ENCODE data around the gene TBC1D32.

GRCh38 chr6:119454666-119455146 lies 105.1 kb upstream of the MAN1A1 start:
- PRO-cap, 2 experiments = no peak in any of the 2 experiments

DNA sequence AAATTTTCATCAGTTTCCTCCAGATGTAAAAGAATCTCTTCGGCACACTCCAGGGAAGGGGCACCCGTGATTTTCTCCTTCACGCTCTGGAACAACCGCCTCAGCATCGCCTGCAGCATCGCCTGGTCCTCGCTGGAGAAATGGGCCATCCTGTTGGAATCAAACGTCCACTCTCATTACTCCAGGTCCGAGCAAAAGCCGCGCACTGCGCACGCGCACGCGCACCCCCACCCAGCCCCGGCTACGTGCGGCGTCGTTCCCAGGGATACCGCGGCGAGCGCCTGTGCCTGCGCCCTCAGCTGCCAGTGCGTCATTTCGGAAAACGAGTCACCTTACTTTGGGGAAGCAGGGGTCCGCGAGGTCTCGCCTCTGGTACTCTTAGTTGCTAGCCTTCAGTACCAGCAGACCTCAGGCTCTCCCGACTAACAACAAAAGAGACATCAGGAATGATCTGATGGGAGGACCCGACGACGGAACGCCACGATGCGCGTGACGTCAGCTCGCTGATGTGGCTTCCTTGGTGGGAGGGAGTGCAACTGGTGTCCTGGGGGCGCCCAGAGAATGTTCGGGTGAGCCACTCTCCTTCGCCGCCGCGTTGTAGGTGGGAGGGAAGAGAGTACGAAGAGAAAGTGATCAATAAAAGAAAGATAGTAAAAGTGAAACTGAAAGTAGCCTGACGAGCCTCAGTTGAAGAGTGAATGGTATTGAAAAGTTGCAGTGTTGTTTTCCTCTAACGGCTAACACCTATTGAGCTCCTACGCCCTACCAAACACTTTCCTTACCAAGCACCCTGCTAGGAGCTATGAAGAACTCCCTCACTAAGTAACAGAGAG lies at the start of gene TBC1D32:
TBC1D32 (minus strand) TSS at position 199 of the 833 bp plus-strand sequence.
- PRO-cap, 2 experiments = peak in 2 of 2 experiments; most common plus-strand start position 557 of the sequence (in 2); most common minus-strand start position 178 of the sequence (in 1)

DNA sequence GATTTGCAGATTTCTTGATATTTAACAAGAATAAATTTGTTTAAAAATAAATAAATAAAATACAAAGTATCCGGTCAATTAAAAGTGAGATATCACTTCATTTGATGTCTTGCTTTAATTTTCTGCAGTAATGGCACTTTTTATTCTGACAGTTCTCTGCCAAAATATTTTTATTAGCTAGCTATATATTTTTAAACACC lies 342.0 kb downstream of the GJA1 start:
- PRO-cap, 2 experiments = no peak in any of the 2 experiments

DNA sequence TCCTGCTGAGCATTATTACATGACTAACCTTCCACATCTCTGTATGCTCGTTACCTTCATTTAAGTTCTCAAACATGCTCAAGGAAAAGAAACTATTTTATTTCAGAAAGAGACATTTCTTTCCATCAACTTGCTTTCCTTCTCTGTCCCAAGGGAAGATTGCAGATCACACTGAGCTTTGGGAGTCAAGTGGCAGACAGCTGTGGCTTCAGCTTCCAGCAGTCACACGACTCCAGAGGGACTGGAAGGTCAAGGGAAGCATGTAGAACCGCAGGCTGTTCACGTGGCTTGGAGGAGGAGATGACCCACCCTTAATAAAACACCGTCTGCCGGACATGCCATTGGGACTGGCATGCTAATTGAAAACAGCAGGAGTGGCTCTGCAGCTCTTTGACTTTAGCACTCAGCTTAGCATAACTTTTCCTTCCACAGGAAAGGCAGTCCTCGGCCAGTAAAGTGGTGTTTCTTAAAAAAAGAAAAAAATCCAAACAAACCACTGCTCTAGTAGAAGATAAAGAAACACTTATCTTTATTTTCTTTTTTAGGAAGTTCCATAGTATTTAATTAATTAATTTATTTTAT lies 466.8 kb upstream of the HSF2 start:
- PRO-cap, 2 experiments = peak in 1 of 2 experiments; most common minus-strand start position 228 of the sequence (in 1)

- PRO-cap, 2 experiments = no peak in any of the 2 experiments
These were observed 391.1 kb upstream of the HSF2 start for GRCh38 chr6:122008310-122008827.

DNA sequence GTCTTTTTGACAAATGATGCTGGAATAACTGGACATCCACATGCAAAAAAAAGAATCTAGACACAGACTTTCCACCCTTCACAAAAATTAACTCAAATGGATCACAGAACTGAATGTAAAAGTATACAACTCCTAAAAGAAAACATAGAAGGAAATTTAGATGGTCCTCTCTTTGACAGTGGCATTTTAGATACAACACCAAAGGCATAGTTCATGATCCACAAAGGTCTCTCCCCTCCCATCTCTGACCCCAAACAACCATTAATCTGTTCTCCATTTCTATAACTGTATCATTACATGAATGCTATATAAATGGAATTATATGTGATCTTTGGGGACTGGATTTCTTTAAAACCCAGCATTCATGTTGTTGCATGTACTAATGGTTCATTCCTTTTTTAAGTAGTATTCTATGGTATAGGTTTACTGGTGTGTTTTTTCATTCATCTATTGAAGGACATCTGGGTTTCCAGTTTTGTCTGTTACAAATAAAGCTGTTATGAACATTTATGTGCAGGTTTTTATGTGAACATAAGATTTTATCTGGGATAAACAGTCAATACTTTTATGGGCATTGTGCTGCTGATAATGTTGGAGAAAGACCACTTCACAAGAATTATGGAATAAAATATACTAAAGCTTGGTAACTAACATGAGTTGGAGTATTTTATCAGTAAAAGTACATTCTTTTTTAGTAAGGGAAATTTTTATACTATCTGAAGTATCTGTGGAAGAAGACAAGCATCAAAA lies 29.1 kb downstream of the SERINC1 start:
- PRO-cap, 2 experiments = no peak in any of the 2 experiments

- PRO-cap, 2 experiments = no peak in any of the 2 experiments
These were observed 27.5 kb downstream of the SERINC1 start for GRCh38 chr6:122444014-122444677.

- PRO-cap, 2 experiments = no peak in any of the 2 experiments
These were observed 14.0 kb downstream of the SERINC1 start for GRCh38 chr6:122457454-122458071.

- PRO-cap, 2 experiments = no peak in any of the 2 experiments
These were observed 66.0 kb downstream of the TRDN start for GRCh38 chr6:123570732-123571231.

DNA sequence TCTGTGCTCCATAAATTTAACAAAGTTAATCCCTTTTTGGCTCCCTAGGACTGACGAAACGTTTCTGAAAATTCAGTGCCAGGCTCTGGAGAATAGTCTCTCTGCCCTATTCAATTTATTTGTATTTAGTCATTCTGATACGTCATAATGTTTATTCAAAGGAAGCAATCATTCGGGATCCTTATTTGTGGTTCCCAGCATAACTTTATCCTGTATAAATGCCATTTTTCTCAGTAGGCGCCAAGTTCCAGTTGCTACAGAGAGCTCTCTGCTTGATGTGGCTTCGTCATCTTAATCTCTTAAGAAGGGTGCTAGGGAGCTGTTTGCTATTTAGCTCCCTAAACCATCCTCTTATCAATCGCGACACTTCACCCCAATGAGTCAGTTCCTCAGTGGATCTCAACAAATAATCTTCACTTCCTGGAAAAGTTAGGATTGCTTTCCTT lies 1.4 kb upstream of the NKAIN2 start:
- PRO-cap, 2 experiments = no peak in any of the 2 experiments

DNA sequence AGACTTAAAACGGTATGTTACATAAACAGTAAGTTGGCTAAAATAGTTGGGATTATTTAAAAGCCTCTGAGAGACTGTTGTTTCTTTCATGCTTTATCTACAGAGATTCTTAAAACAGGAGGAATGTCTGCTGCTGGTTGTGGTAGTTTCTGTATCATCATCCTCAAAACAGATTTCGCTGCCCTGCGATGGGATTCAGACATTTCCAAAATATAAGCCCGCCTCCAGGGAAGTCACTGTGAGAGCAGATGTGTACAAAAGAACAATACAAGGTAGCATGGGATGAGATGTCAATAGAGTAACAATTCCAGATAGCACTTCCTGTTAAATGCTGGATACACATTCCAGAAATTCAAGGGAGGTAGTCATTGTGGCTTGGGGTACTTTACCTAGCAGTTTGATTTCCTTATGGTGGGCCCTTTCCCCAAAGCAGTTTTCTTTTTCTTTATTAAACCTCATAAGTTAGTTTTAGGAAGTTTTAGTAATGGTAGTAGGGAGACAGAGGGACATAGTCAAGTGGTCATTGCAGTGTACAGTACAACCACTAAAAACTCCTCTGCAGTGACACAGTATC lies 2.5 kb downstream of the RNF217 start:
- PRO-cap, 2 experiments = no peak in any of the 2 experiments

DNA sequence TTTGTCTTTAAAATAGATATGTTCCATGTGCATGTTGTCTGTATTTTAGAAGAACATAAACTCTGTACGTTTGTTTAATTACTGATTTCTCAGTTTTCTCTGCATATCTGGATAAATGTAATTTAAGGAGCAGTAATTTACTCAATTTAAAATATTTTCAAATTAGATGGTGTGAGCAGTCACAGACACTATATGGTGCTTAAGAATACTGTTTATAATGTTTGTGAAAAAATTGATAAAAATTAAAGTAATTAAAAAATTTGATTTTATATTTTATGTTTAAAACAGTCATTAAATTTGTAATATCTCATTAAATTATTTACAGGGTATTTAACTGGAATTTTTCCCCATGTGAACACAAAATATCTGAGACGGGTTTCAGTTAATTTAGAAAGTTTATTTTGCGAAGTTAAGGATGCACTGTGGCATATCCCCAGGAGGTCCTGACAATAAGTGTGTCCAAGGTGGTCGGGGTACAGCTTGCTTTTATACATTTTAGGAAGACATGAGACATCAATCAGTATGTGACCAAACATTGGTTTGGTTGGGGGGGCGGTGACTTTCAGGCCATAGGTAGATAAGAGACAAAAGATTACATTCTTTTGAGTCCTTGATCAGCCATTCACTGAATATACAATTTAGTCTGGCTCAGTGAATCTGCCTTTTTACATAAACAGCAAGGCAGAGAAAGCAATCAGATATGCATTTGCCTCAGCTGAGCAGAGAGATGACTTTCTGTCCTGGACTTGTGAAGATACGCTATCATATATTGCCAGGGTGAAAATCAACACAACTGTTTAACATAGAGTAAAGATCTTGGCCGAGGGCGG lies 18.9 kb downstream of the RNF217 start:
- PRO-cap, 2 experiments = no peak in any of the 2 experiments

- PRO-cap, 2 experiments = no peak in any of the 2 experiments
These were observed 50.7 kb upstream of the TPD52L1 start for GRCh38 chr6:125102691-125103397.

- PRO-cap, 2 experiments = no peak in any of the 2 experiments
These were observed 149.2 kb upstream of the HEY2 start for GRCh38 chr6:125600302-125600653.

- PRO-cap, 2 experiments = no peak in any of the 2 experiments
These were observed 24.3 kb downstream of the NCOA7 start for GRCh38 chr6:125814918-125815604.

DNA sequence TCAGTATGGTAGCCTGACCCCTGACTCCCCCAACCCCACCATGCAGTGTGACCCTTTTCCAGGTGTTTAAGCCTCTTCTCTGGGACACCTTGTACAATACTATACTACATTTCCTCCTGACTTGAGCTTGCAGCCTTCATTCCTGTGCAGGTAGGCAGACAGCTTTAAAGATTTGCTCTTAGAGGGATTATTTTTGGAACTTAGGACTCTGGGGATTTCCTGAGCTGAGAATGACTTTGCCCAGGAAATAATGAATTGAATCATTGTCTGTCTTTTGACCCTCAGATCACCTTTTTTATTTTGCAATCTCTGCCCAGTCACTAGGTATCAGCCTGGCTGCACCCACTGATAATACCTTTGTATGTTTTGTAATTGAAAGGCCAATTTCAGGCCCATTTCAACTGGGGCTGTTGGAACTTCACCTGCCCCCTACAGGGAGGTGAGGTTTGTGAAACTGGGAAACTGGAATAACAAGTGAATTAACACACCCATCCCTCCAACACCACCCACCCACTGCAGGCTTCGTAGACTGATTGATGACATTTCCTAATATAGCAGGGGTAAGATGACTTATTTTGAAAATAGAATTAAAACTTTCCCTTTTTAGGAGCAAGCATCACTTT lies 157.2 kb upstream of the CENPW start:
- PRO-cap, 2 experiments = no peak in any of the 2 experiments

DNA sequence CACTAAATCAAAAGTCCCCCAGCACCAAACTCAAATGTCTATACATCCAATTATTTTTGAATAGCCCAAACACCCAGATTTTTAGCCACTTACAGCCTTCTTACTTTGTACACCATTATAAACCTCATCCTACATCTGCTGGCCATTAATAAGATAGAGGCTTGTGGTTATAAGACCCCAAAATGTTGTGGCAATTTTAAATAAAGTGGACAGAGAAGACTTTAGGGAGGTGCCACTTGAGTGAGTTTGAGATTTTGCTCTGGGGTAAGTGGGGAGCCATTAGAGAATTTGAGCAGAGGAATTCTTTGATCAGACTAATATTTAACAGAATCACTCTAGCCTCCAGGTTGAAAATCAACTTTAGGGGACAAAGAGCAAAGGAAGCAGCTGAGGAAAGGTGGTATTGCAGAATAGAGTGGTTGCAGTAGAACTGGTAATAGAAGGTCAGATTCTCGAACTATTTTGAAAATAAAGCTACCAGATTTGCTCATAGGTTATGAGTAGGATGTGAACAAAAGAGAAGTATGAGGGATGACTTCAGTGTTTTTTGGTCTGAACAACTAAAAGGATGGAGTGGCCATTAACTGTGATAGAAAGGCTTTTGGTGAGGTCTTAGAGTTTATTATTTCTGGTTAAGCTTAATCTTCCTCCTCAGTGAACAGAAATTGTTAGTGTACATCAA lies 50.7 kb upstream of the RNF146 start:
- PRO-cap, 2 experiments = no peak in any of the 2 experiments

DNA sequence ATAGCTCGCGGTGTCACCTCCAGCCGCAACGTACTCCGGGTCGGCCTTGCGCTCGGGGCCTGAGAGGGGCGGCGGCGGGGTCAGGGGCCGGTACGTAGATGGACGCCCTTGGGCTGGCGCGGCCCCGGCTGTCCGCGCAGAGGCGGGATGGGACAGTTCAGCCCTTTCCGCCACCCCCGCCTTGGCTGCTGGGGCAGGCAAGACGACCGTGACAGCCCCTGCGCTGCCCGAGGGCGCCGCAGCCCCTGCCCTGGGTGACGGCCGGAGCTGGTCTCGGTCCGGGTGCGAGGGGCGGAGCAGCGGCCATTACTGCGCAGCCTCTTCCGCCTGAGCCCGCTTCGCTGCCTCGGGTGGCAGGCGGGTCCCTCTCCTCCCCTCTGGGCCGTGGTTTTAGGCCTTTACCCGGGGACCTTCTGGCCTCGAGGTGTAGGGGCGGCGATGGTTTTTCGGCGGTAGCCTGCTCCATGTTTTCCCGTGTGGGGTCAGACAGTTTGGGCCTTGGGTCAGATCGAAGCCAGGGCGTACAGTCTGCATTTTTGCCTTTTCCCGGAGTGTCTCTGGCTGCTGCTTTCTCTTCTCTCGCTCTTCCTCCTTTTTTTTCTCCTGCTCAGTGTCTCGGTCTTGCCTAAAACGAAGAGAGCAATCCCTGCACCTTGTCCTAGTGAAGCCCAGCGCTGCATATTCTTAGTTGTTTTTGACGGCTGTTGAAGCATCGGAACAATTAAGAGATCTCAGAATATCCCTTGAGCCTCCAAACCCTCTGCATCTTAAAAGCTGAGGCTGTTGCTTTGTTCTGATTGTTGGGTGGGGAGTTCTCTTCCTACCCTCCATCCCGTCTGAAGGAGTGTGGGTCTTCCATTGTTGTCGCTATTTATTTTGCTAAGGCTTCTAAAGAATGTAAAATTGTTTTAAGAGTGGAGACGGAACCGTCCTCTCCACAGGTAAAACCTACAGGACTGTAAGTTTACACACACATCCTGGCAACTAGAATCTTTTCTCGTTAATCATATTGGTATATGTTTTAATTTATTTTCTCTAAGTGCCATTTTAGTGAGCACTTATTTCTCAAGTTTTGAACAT lies 682 bp downstream of the RNF146 start:
- PRO-cap, 2 experiments = peak in 1 of 2 experiments; most common minus-strand start position 559 of the sequence (in 1)

- PRO-cap, 2 experiments = no peak in any of the 2 experiments
These were observed 2.2 kb downstream of the RNF146 start for GRCh38 chr6:127268868-127269239.

DNA sequence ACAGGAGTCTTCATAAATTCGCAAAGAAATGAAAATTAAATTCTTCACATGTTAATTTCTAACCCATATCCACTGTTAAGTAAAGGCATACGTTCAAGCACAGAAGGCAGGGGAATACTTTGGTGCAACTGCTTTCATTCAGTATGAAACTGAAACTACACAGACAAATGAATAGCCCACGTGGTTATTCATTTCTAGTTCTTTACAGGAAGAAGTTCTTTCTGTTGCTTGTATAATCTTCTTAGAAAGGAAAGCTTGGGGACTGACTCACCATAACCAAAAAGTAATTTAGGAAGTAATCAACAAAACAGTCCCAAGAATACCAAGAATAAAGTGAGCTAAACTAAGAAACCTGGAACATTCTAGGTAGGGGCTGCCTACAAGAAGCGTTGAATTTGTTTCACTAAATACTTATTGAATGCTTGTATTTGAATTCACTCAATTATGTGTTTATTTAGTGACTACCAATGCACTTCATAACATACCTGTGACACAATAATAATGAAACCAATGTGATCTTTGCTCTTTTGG lies 25.0 kb upstream of the KIAA0408 start:
- PRO-cap, 2 experiments = no peak in any of the 2 experiments